Skin of body (tissue), 2 donors: Measurements from ENCODE around the gene GOT2.

- RAMPAGE, long total RNA, result no peak
These were observed 28.6 kb downstream of the KATNB1 start for GRCh38 chr16:57764070-57764723.

- RAMPAGE, long total RNA, result no peak
These were observed 32.0 kb downstream of the KIFC3 start for GRCh38 chr16:57769994-57770943.

- RAMPAGE, long total RNA, result no peak
These were observed 26.5 kb downstream of the KIFC3 start for GRCh38 chr16:57775561-57776324.

GRCh38 chr16:57797029-57797488, 5.2 kb downstream of the KIFC3 start:
- RAMPAGE, long total RNA, result no peak

DNA sequence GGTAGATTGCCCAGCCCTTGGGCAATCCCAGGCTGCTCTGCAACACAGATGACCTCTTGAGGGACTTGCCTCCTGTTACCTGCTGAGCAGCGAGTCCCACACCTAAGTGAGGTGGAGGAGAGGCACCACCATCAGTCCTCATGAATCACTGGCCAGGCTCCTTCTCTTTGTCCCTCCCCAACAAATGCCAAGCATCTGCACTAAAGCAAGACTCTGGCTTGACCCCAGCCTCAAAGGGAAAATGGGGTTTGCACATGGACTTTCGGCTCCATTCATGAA, 22.8 kb upstream of the KIFC3 start:
- RAMPAGE, long total RNA, result no peak

- RAMPAGE, long total RNA, result no peak
These were observed 76.4 kb downstream of the CNGB1 start for GRCh38 chr16:57894441-57895108.

DNA sequence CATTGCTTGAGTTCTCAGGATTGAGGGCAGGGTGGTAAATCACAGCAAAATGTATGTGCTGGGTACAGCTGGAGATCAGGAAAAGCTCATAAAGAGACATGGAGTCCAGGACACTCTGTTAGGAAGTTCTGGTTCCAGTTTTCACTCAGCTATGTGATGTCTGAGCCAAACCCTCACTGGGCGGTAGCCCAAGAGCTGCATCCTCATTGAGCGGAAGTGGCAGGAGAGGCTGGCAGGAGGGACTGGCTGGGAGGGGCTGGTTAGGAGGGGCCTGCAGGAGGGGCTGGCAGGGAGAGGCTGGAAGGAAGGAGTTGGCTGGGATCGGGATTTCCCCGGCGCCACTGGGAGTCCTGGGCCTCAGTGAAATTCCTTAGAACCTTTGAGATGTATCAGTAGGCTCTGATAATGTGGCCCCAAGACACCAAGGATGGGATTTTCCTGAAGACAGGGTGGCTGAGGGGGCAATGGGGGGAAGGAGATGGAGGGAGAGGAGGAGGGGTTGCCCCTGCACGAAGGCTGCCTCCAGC, 32.0 kb downstream of the CNGB1 start:
- RAMPAGE, long total RNA, result no peak

GRCh38 chr16:58024239-58025344, 962 bp upstream of the MMP15 start:
- RAMPAGE, long total RNA, result no peak

DNA sequence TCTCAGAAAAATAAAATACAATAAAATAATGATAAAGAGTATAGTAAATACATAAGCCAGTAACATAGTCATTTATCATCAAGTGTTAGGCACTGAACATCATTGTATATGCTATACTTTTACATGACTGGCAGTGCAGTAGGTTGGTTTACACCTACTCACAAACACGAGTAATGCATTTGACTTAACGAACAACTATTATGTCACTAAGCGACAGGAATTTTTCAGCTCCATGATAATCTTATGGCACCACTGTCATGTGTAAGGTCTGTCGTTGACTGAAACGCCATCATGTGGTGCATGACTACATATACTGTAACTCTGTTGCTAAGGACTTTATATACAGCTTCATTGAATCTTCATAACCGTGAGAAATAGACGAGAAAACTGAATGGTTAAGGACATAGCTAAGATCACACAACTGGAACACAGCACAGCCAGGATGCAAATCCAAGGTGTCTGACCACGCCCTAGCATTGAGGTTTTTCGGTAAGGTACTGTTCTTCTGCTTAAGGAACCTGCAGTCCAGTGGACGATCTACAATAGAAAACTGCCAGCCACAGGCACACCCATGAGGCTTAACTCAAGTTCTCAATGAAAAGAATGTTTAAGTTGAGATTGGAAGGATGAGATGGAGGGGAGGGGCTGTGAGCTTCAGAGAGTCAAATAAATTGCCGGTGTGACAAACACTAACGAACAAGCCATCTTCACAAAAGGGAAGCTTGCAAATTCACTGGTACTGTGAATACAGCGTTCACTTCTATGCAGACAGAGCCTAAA, 3.3 kb downstream of the CFAP20 start:
- RAMPAGE, long total RNA, result no peak

- RAMPAGE, long total RNA, result no peak
These were observed 28.6 kb upstream of the CFAP20 start for GRCh38 chr16:58157479-58158417.

DNA sequence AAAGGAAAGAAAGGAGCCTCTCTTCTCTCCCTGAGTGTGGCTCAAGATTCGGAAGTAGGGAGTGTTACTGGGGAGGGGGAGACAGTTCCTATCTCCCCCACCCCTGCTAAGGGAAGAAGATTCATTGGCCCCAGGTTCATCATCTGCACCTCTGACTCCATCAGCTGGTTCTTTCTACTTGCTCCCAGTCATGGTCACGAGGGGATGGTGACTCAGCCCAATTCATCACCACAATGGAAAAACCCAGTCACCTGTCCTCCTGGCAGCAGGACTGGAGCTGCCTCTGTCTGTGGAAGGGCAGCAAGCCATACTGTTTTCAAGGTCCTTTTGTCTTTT, 40.6 kb upstream of the NDRG4 start:
- RAMPAGE, long total RNA, result no peak

GRCh38 chr16:58519214-58520392, 4.3 kb downstream of the SETD6 start:
- RAMPAGE, long total RNA, result no peak

DNA sequence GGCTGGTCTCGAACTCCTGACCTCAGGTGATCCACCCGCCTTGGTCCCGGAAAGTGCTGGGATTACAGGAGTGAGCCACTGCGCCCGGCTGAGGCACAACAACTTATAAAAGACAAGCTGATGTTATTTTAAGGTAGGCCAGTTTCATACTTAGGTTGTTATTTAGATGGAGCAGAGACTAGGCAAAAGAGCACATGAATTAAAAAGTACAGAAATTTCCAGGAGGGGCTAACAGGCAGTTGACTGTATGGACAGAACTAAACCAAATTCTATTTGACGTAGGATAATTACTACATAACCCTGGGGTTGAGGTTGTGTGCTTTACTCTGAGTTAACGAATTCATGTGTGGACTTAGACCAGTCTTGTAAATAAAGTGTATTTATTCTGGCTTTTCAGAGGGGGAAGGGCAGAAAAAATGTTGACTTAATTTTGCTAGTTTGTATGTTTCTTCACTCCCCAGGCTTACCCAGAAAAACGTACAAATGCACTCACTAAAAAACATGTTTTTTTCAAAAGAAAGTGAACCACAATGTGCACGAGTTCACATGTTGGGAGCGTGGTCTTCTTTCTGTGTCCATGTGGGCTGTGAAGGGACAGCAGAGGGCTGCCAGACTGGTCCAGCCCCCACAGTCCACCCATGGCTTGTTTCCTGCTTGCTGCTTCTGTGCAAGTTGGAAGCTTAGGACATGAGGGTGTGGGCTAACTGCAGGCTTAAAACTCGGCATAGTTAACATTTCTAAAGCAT, 13.1 kb downstream of the GOT2 start:
- RAMPAGE, long total RNA, result no peak

GRCh38 chr16:58733496-58734564, at the start of gene GOT2:
TSS of gene GOT2 (minus strand) at chr16:58734316.
- RAMPAGE, long total RNA, result no peak

DNA sequence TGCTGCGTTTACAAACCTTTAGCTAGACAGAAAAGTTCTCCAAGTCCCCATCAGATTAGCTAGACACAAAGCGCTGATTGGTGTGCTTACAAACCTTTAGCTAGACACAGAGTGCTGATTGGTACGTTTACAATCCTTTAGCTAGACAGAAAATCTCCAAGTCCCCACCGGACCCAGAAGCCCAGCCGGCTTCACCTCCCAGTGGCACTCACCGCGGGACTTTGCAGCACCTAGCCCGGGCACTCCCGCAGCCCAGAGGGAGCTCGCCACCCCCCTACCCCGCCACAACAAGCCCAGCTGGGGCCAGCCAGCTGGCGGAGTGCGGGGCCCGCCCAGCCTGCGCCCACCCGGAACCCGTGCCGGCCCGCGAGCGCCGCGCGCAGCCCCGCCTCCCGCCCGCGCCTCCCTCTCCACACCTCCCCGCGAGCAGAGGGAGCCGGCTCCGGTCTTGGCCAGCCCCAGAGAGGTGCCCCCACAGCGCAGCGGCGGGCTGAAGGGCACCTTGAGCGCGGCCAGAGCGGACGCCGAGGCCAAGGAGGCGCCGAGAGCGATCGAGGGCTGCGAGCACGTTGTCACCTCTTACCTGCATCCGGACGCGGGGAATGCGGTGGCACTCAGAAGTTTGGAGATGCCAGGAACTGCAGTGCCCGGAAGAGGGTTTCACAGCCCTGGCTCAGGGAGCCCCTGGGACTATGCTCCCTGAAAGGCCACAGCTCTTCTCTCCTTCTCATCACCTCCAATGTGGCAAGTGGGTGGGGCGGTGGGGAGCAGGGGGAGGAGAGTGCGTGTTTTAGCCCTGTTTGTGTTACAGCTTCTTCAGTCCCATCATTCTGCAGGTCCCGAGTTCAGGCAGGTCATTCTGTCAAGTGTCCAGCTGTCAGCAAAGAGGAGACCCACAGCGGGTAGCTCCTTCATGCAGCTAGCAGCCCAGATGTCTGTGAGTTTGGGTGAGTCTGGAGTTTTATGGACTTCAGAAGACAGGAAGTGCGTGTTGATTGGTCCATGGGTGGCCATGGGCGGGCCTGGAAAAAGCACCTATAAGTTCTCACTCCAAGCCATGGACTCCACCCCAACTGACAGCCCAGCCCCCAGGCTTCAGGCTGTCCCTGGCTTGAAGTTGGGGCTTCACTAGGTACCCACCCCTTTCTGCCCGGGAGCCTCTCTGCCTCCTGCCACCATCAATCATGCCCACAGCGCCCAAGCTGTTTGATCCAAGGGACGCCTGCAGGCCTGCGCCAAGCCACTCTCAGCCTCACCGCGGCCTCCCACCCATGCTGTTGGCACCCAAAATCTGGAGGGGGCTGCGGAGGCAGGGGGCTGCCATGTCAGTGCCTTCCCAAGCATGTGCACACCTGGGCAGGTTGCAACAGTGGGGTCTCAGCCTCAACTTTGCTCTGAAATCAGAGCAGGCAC, 1504.2 kb downstream of the CDH11 start:
- RAMPAGE, long total RNA, result no peak

DNA sequence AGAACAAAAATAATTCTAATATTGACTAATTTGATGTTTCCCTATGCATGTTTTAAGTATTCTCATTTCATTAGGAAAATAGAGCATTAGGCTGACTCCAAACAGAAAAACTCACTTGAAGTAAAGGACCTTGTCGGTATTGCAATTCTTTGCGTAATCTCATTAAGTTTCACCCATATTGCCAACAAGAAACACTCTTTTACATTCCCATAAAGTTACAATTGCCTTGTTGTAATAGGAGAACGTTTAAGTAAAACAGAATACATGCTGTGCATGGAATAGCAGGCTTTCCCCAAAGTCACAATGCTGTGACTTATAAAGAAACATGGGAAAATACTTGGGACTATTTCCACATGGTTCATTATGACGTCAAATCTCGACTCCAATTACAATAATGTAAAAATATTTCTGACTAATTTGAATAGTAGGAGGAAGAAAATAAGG, 52.9 kb downstream of the CDH11 start:
- RAMPAGE, long total RNA, result no peak

DNA sequence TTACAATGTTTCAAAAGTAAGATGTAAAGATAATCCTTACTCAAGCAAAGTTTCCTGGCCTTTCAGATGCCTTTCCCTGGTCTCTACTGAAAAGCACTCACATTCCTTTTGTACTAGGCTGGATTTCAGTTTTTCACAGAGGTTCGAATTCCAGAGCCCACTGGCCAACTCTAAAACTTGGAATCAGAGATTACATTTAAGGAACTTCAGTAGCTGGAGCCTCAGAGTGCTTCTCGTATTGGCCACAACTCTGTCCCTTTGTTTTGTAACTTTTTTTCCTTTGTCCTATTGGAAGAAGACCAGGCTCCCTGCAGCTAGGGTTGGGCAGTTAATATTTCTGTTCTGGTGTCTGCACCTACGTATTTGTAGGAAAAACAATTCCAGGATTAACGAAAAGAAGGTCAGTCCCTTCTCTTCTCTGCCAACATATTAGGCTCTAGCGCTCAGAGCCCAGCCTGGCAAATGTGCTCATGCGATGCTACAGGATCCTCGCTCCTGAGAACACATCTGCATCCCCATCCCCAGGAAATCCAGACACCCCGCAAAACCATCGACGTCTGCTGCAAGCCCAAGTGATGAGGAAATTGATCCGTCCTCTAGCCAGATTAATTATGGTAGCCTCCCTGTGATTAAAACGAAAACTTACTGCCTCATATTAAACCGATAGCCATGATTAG, 1.9 kb downstream of the CDH11 start:
- RAMPAGE, long total RNA, result no peak

DNA sequence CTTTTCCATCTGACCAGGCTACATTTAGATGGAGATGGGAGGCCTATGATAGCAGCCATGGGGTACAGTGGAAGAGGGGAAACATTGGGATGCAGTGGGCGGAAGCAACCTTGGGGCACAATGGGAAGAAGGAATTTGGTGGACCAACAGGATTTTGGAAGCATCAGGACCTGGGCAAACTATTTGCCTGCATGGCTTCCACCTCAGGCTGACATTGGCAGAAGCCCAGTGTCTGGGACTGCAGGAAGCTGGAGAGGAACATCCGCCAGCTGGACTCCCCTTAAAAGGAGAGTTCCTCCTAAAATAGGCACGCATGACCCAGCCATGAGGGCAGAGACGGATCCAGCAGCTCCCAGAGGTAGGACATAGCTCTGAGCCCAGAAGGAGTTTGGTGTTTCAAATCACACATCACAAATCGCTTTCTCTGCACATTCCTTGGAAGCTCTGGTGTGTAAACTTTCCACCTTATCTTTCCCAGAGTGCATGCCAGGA, 231.2 kb upstream of the CDH5 start:
- RAMPAGE, long total RNA, result no peak

- RAMPAGE, long total RNA, result no peak
These were observed 223.7 kb upstream of the CDH5 start for GRCh38 chr16:66142870-66143207.

GRCh38 chr16:66365453-66366113, 908 bp upstream of the CDH5 start:
- RAMPAGE, long total RNA, result no peak